Metastatic Lung Carcinoma in the Adrenal Gland (tissue), 1 donor: ENCODE measurements around a stretch of chr21.

GRCh38 chr21:38306437-38306912, 49.7 kb downstream of the KCNJ15 start:
- PRO-cap: no peak

DNA sequence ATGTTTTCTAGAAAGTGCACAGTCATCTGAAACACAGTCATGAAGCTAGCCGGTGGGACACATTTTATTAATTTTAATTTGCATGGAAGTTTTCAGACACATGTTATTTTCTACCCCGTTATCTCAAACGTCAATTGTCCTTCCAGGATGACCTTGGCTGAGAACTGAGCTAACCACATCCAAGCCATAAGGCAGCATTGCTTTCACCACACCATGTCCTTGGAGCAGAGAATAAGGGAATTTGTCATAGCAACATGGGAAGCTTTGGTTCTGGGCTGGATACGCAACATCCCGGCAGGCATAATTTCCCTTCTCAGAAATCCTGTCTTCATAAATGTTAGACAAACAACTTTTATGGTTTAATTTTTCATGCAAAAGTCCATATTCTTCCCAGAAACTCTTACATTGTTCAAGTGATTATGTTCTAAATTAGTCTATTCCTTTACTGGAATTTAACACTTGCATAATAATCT, 51.7 kb downstream of the KCNJ15 start:
- PRO-cap: no peak

- PRO-cap: no peak
Observed at GRCh38 chr21:38341296-38342075, 84.7 kb downstream of the KCNJ15 start.

DNA sequence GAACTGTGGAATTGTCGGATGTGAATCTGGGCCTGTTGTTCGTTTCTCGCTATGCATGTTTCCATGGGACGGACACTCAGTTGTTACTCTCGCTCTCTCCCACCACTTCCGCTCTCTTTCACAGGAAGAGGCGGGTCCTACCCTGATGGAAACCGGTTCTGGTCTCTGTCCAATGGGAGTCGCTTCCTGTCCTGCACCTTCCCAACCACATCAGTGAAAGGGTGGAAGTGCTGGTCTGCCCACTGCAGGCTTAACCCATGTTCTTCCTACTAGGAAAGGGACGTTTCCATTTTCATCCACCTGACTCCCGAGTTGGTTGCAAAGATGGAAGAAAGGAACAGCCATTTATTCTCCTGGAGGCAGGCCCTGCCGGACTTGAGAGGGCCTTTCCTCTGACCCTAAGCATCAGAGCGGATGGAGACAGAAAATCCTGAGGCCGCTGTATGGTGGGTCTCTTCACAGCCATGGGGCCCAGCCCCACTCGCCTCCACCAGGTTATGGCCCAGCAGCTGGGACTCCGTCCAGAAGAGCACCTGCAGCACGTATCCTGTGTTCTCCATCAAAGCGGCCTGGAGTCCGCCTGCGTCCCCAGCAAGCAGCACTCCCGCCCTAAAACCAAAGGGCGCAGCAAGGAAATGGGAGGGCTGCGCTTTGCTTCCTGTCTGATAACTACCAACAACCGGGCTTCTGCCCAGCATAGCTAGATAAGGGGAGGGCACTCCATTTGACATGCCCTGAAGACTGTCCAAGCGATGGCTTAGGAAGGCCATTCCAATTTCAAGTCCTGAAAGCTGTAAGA, 119.7 kb downstream of the KCNJ15 start:
- PRO-cap: no peak

GRCh38 chr21:38646060-38647155, 148.1 kb upstream of the ERG start:
- PRO-cap: no peak

DNA sequence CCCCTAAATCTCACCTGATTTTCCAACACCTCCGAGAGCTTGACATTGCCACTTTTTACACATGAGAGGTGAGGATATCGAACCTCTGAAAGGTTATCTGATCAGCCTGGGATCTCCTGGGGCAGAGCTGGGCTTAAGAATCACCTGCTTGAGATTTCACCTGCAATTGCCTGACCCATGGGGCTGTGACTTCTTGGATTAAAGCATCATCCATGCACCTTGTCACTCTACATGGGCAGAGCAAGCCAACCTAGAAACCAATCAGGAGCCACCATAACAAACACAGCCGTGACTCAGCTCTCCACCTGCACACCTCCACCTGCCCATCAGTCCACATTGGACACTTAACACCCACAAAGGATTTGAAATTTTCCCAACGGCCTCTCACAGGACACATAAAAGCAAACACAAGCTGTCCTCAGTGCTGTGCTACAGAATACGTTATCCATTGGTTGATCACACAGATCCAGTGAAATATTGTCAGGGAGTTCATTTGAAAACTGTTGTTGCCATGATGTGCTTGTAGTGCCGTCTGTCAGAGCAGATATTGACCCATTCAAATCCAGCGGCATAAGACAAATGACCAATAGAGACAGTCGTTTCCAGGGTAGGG, 35.0 kb upstream of the ETS2 start:
- PRO-cap: no peak

- PRO-cap: bidirectional peak, plus-strand start at chr21:38798716, minus-strand start at chr21:38798631
Observed at GRCh38 chr21:38798385-38798894, 7.3 kb upstream of the ETS2 start.

DNA sequence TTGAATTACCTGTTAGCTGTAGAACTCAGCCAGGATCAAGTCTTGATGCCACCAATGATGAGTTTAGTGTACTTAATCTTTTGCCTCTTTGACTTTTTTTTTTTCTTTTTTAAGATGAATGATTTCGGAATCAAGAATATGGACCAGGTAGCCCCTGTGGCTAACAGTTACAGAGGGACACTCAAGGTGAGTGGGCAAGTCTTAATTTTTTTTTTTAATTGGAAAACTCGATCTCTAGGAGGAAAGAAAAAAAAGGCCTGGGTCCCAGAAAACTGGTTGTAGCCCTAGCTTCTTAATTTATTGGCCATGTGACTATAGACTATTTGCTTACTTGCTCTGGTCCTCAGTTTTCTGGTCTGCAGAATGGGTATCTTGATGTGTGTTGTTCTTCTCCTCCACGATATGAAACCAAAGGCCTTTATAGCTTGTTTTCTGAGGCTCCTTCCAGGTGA, 4.2 kb downstream of the ETS2 start:
- PRO-cap: no peak

- PRO-cap: no peak
Observed at GRCh38 chr21:38830526-38831147, 24.9 kb downstream of the ETS2 start.

DNA sequence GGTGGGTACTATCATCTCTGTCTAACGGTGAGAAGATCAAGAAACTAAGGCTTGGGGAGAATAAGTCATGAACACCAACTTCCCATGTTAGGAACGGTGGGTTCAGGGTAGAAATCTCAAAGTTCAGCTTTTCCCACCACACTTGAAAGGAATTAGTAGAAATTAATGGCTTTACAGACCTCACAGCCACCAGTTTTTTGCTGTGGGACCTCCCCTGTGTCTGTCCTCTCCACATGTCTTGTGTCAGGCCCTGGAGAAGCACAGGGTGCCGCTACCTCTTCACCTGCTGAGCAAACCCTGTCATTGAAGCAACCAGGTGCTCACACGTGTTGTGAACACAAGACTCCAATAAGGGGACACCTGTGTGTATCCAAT, 148.6 kb downstream of the ETS2 start:
- PRO-cap: no peak

DNA sequence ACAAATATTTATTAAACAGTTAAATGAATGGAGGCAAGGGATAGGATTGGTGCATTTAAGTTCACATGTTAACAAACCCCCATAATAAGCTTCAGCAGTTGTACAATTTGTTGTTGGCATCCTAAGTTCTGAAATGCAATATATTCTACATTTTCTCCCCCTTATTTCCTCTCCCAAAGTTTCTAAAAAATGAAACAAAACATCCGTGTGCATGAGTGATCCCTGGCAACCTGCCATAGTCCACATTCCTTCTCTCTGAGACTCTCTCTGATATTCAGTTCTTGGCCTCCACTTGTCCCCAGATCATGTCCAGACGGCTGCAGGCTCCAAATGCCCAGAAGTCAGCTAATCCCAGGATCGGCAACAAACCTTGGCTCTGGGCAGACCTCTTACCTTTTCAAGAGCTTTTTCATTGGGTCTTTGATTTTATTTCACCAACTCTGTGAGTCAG, 187.8 kb downstream of the ETS2 start:
- PRO-cap: no peak

- PRO-cap: no peak
Observed at GRCh38 chr21:38997141-38997773, 186.0 kb downstream of the PSMG1 start.

DNA sequence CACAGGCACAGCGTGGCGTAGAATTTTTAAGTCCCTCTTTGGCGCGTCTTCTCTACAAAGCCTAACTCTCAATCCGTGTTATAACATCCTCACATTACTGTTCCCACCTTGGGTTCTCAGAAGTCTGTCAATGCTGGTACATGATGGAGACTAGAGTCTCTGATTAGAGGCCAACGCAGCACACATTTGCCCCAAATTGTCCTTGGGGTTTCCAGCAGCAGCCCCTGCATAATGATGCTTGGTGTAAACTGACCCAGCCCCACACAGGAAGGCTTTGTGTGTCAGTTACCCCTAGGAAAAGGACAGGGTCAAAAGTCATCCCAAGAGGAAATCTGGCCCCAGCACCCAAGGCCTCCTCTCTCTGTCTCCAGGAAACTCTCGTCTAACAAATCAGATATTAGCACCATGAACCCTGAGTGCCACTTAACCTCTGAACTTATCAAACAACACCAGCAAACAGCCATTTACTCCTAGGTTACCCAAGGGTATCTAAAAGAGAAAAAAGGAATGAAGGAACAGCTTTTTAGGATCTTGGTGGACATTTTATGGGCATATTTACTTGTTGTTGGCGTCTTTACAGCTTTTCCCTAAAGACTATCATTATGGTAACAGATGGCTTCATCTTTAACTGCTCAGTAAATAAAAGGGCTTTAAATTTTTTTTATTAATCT, 84.5 kb downstream of the PSMG1 start:
- PRO-cap: no peak

GRCh38 chr21:39225500-39225991, 42.3 kb upstream of the PSMG1 start:
- PRO-cap: no peak

- PRO-cap: no peak
Observed at GRCh38 chr21:39276988-39277635, 36.3 kb downstream of the BRWD1 start.

DNA sequence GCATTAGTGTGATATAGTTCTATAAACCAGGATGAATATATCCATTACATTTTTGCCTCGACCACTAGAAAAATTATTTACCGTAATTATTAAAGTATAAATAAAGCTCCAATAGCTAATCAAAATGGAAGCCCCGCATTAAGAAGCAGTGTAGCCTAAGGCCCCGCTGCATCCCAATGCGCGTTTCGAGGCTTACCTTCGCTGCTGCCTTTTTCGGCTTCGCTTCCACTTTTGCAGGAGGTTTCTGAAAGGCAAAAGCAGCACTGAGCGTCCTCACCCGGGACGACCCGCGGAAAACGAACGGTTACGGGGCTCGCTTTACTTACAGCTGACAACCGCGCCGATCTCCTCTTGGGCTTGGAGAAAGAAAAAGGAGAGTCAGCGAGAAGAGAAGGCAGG, 793 bp downstream of the HMGN1 start:
- PRO-cap: no peak

GRCh38 chr21:40047889-40048377, 180.7 kb downstream of the PCP4 start:
- PRO-cap: no peak

DNA sequence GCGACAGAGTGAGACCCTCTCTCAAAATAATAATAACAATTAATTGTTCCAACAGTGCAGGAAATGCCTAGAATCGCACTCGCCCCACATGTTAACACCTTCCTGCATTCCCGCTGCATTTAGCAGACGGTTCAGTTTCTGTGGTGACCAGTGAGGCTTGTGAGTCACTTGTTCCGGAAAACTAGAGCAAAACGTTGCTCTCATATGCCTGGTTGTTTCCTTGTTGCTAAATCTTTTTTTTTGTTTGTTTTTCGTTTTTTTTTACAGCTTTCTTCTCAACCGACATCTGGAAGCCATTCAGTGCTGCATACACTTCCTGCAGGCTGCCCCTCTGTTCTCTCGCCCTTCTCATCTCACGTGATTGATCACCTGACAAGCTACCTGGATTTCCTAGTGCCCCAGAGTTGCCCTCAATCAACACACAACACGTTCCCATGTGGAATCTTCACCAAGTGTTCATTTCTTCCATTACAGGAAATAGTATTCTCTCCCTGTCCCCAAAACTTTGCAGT, 57.0 kb upstream of the TMPRSS2 start:
- PRO-cap: no peak

GRCh38 chr21:41566502-41567208, 58.7 kb upstream of the TMPRSS2 start:
- PRO-cap: no peak

DNA sequence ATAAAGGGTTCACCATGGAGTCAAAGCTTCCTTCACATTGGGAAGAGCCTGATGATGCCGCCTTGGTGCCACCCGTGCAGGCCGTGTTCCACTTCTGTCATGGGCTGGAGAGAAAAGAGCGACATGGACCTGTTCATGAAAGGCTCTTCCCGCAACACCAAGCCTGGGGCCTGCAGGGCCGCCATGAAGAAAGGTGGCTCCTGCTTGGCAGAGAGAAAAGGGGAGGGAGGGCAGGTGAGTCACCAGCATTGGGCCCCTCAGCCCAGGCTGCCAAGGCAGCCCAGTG, 49.3 kb downstream of the RIPK4 start:
- PRO-cap: no peak